Renal cortical epithelial cell (primary cell): ENCODE measurements around a stretch of chr6.

GRCh38 chr6:158771130-158771641, 48.0 kb downstream of the EZR start:
- RRBS = no CpG with 5 or more reads among the region's 15 CpGs

DNA sequence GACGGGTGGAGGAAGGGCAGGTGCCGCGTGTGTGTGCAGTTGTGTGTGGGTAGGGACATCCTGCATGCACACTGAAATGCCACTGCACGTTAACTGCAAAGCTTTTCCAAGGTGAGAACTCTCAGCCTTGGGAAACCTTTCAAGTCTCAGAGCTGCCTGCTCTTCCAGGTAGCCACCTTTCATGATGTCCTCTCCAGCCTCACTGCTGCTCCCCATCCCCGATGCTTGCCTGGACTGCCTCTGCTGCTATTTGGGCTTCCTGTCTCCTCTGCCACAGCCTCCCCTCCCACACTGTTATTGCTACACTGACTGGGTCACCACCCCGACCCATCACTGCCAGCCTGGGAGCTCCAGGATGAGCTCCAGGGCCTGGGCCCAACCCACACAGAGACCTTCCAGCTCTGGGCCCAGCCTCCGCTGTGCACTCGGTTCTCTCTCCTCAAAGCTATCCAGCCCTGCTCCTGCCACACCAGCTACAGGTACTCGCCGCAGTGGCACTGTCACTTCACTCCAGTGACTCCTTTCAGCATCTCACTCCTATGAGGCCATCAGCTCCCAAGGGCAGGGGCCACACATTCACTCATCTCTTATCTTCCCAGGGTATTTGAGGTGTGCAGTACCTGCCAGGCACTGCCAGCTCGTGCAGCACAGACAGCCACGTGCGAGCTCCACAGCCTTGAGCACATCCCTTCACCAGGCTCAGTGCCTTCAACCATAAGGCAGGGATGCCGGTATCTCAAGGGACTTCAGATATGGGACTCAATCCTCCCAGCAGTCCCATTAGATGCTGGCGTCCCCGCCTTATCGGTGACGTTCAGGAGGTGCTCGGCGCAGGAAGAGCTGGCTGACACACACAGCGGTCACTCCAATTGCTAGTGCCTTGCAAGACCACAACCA, 47.3 kb downstream of the EZR start:
- RRBS = no CpG with 5 or more reads among the region's 21 CpGs

DNA sequence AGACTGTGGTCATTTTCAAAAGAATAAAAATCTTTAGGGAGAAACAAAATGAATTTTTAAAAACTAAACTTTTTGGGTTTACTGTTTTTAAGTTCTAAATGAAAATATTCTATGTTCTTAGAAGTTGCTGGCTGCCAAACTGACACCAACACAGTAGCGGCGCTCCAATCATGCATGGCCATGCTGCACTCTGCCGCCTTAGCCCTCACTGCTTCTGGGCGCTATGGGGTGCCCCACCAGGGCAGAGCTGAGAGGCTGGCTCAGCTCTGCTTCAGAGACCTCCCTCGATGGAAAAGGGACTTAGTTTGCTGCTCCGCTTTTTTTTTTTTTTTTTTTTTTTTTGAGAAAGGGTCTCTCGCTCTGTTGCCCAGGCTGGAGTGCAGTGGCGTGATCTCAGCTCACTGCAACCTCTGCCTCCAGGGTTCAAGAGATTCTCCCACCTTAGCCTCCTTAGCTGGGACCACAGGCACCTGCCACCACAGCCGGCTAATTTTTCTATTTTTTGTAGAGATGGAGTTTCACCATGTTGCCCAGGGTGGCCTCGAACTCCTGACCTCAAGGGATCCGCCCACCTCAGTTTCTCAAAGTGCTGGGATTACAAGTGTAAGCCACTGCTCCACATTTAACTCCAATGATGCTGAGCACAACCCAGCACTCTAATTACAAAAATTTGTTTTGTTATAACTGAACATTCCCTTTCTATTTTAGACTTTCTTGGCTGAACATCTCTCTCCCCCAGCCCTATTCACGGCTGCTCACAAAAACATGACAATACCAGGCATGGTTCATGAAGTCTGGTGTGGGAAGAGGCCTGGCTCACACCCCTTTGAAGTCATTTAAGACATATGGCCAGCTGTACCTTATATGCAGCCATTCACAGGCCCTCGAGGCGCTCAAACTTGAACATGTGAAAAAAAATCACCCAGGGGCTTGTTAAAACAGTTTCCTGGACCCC, 20.6 kb downstream of the EZR start:
- RRBS = no CpG with 5 or more reads among the region's 14 CpGs

- RRBS = no CpG with 5 or more reads among the region's 8 CpGs
Observed at GRCh38 chr6:158816303-158816928, 2.8 kb downstream of the EZR start.

- RRBS = no CpG with 5 or more reads among the region's 14 CpGs
Observed at GRCh38 chr6:158923808-158924588, 76.0 kb downstream of the RSPH3 start.

DNA sequence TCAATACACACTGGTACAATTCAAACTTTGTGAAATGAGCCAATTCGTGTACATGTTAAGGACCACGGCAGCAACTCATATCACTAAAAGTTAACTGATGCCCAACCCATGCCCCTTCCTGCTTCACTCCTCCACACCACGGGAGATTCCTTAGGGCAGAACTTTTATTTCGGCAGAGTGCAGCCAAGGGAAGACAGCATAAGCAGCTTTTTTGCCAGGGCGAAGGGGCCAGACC, 942 bp downstream of the RSPH3 start:
- RRBS = no CpG with 5 or more reads among the region's 5 CpGs

DNA sequence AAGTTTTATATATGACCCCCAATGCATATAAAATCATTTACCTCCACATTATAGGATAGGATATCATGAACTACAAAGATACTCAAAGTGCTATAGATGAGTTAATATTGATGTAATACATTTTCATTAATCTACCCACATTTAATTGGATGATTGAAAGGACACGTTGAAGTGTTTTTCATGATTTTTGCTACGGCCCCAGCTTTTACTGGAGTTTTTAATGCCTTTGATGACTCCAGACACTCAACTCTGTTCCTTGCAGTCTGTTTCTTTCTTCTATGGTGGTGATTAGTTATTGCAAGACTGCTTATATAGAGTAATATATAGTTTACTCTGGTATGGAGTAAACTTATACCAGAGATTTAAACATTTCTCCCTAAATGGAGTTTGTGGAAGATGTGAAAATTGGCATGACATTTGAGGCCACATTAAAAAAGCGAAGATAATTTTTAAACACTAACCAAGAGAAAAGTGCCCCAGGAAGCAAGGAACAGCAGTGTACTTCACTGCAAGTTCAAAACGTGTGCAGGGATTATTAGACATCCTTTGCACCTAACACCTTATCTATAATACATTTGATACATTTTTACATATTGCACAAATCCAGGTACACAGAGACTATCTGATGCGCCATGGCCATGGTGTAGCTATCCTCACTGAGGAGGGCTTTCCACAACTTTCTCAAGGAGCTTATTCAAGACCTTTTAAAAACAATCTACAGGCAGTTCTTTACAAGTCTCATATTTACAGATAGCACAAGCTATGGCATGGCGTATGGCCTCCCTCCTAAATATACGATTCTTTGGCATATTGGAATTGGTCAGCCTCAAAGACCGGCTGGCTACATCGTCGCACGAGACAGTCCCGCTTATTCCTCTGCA, 9.5 kb downstream of the TAGAP start:
- RRBS = no CpG with 5 or more reads among the region's 12 CpGs

DNA sequence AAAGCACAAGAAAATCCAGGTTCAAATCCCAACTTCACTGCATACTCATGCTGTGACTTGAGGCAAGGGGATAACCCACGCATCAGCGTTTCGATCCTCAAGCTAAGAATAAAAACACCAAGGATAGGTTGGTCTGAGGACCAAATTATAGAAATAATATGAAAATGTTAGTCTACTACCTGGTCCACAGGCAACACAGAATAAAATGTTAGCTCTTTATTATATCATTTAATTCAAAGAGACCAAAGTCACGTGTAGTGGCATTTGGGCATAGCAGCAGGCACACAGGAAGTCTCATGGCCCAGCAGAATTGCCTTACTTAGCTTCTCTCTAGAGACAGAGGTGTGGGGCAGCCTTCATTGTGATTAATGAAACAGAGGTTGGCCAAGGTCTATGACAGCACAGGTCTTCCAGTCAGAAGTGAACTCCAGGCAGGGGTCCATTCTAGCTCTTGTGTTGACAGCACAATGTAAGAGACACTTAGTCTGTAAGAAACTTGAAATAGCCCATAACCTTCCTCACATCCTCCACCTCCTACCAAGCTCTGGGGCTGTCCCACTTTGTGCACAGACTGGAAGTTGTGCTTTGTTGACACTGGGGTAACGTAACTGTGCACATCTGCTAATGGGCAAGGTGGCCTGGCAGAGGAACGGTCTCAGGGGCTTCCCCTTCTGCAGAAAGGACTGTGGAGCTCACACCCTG, 35.3 kb upstream of the TAGAP start:
- RRBS = no CpG with 5 or more reads among the region's 6 CpGs

DNA sequence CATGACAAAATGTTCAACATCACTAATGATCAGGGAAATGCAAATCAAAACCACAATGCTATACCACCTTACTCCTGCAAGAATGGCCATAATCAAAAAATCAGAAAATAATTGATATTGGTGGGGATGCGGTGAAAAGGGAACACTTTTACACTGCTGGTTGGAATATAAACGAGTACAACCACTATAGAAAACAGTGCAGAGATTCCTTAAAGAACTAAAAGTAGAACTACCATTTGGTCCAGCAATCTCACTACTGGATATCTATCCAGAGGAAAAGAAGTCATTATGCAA, 37.5 kb upstream of the TAGAP start:
- RRBS = no CpG with 5 or more reads among the region's 2 CpGs

- RRBS = no CpG with 5 or more reads among the region's 16 CpGs
Observed at GRCh38 chr6:159103879-159104407, 59.2 kb upstream of the TAGAP start.

- RRBS = no CpG with 5 or more reads among the region's 4 CpGs
Observed at GRCh38 chr6:159304457-159304820, 135.2 kb downstream of the FNDC1 start.

GRCh38 chr6:159414728-159415149, 245.5 kb downstream of the FNDC1 start:
- RRBS = no CpG with 5 or more reads among the region's 2 CpGs

GRCh38 chr6:159683750-159684148, 9.3 kb downstream of the SOD2 start:
- RRBS = no CpG with 5 or more reads among the region's 2 CpGs

DNA sequence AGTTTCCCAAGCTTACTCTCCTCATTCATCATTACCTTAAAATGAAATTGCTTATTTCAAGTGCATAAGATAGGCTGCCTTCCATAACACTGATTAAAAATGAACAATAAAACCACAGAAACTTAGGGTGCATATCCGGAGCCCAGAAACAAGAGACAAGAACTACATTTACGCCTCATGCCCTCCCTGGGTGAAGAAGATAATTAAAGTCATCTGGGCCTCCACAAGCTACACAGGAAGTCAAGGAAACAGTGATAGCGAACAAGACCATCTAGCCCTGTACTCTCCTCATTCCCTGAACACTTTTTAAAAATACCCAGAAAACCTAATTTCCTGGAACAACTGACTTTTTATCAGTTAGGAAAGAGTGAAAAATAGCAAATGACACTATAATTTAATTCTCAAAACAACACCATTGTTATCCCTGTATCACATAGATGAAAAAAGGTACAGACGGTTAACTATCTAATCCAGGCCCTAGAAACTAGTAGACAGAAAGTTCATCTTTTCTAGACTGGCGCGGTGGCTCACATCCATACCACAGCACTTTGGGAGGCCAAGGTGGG, 6.3 kb downstream of the SOD2 start:
- RRBS = no CpG with 5 or more reads among the region's 6 CpGs

DNA sequence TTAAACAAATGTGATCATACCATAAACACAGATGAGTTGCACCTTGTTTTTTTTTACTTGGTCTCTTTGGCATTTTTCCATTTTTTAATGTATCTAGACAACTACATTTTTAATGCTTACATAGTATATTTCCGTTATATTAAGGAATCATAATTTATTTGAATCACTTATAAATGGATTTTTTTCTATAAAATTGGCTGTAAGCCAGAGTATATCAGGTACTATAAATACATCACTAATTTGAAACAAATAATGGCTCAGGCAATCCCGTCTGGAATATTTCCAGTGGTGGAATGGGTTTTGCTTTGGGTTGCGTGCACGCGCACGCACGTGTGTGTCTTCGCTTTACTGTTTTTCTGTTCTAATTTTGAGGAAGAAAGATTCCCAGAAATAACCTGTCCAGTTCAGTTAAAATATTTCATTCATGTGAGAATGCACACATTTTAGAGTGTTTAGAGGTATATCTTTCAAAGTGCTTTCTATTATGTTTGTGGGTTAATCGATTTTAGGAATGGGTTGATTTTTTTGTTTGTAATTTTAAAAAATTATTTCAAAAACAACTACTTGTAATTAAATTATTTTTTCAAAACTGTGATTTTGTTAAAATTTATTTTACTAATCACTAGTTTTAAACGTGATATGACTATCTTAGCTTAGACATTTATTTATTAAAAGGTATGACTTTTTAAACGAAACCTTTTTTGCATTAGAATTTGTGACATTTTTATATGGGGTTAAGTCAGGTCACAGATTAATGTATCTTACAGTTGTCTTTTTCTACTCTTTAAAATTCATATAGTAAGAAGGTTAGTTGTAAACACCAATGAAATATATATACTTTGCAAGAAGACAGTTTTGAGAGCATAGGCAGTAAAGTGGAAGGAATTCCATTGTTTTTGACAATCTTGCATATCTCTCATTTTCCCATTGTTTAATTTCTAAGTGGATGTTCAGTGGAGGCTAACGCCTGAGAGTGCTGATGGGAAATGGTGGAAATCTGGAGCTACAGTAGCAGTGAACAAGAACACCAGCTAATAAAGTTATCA, 10.9 kb upstream of the ACAT2 start:
- RRBS = no CpG with 5 or more reads among the region's 12 CpGs

- RRBS = no CpG with 5 or more reads among the region's 2 CpGs
Observed at GRCh38 chr6:159766873-159767731, 5.3 kb downstream of the ACAT2 start.

DNA sequence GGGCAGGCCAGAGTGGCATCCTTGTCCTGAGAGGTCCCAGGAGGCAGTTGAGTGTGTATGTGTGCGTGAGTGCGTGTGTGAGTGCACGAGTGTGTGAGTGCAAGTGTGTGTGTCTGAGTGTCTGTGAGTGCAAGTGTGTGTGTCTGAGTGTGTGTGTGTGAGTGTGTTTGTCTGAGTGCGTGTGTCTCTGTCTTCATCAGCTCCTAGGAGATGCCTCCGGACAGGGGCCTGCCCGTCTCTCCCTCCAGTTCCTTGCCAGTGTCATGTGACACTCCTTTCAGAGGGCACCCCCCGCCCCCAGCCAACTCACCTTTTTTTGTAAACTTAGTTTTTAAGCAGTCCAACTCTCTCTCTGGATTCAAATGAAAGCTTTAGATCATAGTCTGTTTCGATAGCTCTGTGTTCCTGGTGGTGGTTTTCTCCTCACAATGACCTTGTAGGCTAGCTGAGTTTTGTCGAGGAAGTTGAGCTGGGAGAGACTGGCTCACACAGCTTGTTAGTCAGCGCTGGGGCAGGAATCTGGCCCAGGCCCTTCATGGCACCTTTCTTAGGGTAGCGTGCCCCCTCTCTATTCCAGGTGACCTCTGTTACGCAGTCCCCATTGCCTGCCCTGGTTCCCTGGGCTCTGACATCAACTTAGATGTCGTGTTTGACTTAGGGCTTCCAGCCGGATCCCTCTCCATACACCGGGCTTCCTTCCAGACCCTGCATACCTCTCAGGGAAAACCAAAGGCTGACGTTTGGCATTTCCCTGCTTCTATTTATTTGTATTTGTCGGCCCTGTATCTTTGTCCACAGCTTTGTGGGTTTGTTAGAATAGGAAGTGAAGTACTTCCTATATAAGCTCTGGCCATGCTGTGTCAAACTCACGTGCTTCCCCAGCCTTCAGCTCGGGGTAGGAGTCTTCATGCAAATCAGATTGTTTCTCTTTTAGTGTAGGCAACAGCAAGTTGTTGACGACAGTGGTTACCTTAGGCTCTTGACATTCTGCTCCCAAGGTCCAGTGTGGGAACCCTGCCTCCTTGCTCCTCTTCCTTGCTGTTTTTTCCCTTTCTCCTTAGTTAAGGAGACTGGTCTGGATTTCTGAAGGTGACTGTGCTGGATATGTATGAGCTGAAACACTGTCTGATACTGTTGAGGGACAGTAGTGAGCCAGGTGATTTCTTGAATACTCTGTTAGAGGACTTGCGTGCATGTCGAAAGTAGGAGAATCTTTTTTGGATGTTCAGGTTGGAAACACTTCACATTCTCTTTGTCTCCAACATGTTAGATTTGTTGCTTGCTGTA, 12.8 kb downstream of the IGF2R start:
- RRBS = no CpG with 5 or more reads among the region's 22 CpGs

DNA sequence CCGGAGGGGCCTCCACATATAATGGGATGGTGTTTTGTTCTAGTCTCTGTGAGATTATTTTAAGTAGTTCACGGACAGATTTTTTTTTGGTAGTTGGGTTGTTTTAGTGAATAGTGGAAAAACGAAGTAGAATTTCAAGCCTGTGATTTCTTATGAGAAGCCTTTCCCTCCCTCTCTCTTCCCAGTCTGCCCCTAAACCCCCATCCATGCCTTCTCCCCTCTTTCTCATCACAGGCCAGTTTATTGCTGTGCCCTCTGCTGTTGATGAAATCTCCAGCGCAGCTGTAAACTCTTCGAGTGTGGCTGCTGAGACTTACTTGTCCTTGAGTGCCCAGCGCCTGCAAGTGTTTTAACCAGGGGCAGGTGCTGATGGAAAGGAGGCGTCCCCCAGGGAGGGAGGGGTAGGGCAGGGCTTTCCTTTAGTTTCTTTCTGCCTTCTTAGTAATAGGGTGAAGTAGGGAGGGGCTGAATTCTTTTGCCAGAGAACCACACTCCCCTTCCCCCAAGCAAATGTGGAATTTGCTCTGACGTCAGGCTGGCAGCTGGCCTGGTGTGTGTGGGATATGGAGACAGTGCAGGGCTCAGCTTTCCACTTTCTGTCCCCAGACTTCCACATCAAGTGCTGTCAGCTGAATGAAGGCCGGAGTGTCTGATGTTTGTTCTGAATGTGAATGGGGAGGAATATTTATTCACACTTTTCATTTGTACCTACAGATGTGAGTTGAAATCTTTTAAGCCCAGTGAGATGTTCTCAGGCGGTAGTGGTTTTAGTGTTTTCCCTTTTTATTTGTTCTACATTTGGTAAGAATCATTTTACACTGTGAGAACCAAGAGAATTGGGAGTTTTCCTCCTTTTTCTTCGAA, 61.2 kb downstream of the IGF2R start:
- RRBS = no CpG with 5 or more reads among the region's 11 CpGs

- RRBS = no CpG with 5 or more reads among the region's 9 CpGs
Observed at GRCh38 chr6:160041332-160041945, 72.6 kb downstream of the IGF2R start.

GRCh38 chr6:160048393-160048841, 73.2 kb upstream of the SLC22A1 start:
- RRBS = no CpG with 5 or more reads among the region's 8 CpGs